SK-N-SH (cell line): ENCODE data around the genes EEF1B2, CMKLR2, KLF7 and CCNYL1.

DNA sequence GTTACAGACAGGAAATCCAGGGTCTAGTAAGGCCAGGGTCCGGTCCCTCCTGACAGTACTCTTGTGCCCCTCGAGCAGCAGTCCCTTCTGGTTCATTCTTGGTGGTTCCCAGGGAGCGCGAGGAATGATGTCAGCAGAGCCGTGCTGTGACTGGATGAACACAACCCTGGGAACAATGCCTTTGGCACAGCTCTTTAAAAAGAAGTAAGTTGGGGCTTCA lies 33.9 kb downstream of the PARD3B start:
- RRBS: no CpG with 5 or more reads among the region's 5 CpGs
CAGE:
- cytosol, long polyA plus RNA: no peak
- long polyA plus RNA: no peak
- nucleus, long polyA plus RNA: no peak

DNA sequence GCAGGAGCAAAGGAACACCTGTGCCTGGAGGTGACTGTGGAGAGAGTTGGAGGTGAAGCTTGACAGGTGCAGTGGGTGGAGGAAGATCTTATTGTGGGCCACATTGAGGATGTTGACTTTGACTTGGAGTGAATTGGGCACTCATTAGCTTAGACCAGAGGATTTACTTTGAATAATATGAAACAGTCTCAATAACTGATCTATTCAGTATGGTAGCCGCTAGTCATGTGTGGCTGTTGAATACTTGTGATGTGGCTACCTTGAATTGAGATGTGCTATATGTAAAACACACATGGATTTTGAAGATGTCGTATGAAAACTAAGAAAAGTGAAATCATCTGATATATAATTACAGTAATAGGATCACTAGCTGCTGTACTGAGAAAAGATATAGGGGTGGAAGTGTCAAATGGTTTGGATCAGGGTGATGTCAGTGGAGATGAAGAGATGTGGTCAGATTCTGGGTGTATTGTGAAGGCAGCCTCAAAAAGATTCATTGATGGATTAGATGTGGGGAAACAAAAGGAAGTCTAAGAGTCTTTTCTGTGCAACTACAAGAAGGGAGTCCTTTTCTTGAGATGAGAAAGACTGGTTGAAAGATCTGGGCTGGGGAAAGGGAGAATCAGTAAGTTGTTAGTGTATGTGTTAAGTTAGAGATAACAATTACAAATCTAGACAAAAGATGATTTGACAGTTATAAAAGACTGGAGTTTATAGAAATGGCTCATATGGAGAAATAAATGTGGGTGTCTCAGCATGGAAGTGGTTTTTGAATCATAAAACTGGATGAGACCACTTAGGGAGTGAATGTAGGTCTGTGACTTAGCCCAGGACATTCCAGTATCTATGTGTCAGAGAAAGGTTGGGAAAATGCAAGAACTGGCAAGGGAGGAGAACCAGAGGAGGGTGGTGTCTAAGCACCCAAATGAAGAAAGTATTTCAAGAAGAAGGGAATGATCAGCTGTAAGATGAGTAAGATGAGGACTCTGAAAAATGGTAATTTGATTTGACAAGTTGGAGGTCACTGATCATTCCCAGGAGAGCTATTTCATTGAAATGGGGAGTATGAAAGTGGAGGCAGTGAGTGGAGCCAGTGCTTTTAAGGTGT lies 347.3 kb downstream of the PARD3B start:
- RRBS: no CpG with 5 or more reads among the region's 2 CpGs
CAGE:
- cytosol, long polyA plus RNA: no peak
- long polyA plus RNA: no peak
- nucleus, long polyA plus RNA: no peak

DNA sequence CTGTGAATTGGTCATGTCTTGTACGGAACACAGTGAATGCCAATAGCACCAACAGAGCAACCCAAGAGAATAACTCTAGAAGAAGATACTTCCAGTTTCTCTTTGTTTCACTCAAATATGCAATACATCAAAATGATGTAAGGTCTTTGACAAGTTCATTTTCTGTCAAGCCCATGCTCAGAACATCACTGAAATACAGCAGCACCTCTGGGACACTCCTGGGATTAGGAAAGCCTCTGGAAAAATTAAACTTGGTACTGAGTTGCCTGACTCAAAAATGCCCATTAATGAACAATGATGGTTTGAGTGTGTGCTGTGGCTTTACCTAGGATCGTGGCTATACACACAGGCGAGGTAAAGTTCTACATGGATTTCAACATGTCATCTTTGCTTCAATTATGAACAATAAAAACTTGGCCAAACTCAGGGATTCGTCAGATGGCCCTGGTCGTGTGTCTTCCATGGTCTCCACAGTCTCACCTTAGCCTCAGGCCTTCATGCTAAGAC lies 114.0 kb upstream of the NRP2 start:
- RRBS: no CpG with 5 or more reads among the region's 5 CpGs
CAGE:
- cytosol, long polyA plus RNA: no peak
- long polyA plus RNA: no peak
- nucleus, long polyA plus RNA: no peak

- RRBS: no CpG with 5 or more reads among the region's 8 CpGs
CAGE:
- cytosol, long polyA plus RNA: no peak
- long polyA plus RNA: no peak
- nucleus, long polyA plus RNA: no peak
Measured at GRCh38 chr2:205582106-205582805, 100.0 kb upstream of the NRP2 start.

DNA sequence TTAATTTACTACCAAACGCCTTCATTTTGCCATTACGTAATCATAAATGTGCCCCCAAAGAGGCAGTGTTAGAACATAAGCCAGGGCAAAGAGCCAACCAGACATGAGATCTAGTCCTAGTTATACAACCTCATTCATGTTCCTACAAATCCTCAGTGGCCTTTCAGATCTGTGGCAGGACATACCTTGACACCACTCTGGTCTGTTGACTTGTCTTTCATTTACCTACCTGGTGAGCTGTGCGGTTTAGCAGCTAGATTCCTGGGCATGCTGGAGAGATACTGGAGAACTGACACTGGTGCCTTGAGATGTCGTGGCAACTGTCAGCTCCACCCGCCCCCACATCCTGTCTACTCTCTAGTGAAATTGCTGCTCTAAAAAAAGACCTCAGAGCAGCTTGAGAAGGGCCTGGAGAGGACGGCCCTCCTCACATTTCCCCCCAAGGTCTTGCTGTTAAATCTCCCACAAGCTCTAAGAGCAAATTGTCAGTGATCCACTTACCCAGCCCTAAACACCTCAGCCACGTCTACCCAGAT lies 21.5 kb upstream of the NRP2 start:
- RRBS: no CpG with 5 or more reads among the region's 7 CpGs
CAGE:
- cytosol, long polyA plus RNA: no peak
- long polyA plus RNA: no peak
- nucleus, long polyA plus RNA: no peak

DNA sequence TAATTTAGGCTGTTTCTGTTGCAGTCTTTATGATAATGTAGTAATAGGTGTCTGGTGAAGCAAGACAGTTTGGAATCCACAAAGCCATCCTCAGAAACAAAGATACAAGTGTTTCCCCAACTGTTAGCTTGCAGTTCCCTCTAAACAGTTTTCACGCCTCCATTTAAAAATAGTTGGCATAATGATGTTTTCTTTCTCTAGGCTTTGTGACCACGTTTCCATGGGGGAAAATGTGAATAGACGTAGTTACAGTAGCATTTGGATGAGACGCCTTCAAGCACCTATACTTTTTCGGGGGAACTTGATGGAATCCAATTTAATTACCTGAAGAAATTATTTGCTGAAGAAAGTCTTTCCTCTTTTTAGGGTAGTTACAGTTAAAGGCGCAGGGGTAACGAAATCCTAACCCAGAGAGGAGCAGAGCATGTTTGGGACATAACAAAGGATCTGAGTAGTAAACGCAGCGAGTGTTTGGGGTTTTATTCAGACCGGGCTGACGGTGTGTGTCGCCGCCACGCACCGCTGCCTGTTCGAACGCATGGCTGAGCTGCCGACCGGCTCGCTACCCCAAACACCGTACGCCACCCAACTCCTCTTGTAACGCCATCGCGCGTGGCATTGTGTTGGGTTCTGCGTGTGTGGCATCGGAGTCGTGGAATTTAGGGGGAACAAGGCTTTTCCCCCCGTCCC lies 735 bp upstream of the NRP2 start:
- RRBS: 28% methylated on average over 10 of the region's 30 CpGs
CAGE:
- cytosol, long polyA plus RNA: no peak
- long polyA plus RNA: no peak
- nucleus, long polyA plus RNA: no peak

- RRBS: 7% methylated on average over 7 of the region's 32 CpGs
CAGE:
- cytosol, long polyA plus RNA: no peak
- long polyA plus RNA: no peak
- nucleus, long polyA plus RNA: no peak
Measured at GRCh38 chr2:205686423-205687048, 4.2 kb downstream of the NRP2 start.

GRCh38 chr2:205834710-205835316 lies 152.5 kb downstream of the NRP2 start:
- RRBS: no CpG with 5 or more reads among the region's 3 CpGs
CAGE:
- cytosol, long polyA plus RNA: no peak
- long polyA plus RNA: no peak
- nucleus, long polyA plus RNA: no peak

DNA sequence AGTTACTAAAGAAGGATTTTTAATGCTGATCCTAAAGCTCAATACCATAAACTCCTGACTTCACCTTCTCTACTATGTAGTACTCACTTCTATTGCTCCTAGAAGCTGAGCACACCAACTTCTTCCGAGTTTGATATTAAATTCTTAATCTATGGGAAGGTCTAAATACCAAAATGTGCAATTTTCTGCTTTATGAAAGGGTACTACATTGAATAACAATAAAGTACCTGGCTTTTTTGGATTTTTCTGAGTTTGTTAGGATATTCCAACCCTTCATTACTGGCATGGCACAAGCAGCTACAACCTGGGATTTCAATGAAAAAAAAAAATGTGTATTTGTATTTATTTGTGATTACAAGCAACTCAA lies 10.5 kb downstream of the NDUFS1 start:
- RRBS: no CpG with 5 or more reads among the region's 1 CpG
CAGE:
- cytosol, long polyA plus RNA: no peak
- long polyA plus RNA: no peak
- nucleus, long polyA plus RNA: no peak

GRCh38 chr2:206159239-206160348 lies at the start of gene EEF1B2:
Gene EEF1B2 (plus strand): TSS chr2:206159895.
- RRBS: 2% methylated on average over 35 of the region's 89 CpGs
CAGE:
- cytosol, long polyA plus RNA: start-site peak on the minus strand at chr2:206159346-206159457, 1,188 and 1,629 reads in 2 replicates; start-site peak on the plus strand at chr2:206159587-206159657, 367 and 941 reads in 2 replicates
- long polyA plus RNA: start-site peak on the minus strand at chr2:206159346-206159449, 1,608 and 1,530 reads in 2 replicates; start-site peak on the plus strand at chr2:206159614-206159902, 654 and 402 reads in 2 replicates
- nucleus, long polyA plus RNA: start-site peak on the minus strand at chr2:206159345-206159447, 271 and 1,566 reads in 2 replicates; start-site peak on the plus strand at chr2:206159608-206159689, 220 and 313 reads in 2 replicates; start-site peak on the plus strand at chr2:206159836-206159910, 25 and 39 reads in 2 replicates

DNA sequence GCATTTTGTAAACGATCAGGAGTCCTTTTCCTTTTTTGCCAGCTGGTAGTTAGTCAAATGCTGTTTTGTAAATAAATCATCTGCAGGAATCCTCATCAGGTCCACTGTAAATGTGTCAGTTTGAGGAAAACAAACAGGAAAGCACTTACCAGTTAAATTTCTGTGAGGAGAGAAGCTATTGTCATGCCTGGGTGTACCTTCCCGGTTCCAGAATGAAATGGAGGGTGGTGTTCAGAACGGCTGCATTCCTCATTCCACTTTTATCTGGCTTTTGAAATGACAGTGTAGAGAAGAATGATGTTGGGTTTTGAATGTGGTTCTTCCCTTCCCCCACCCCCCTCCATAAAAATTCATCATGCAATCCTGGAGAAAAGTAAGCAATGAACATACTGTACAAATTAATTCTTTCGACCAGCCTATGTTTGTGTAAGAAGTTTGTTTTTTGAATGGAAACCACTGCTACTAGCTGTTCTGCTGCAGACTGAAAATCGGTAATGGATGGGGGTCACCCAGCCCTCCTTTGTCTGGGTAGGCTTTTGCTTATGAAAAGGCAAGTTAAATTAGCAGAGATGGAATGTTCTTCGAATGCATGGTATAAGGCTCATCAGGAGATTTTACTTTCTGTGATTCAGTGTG lies at the start of gene CMKLR2:
Gene CMKLR2, minus strand, starts transcription at position 214 of the 636 bp plus-strand sequence.
- RRBS: no CpG with 5 or more reads among the region's 6 CpGs
CAGE:
- cytosol, long polyA plus RNA: no peak
- long polyA plus RNA: no peak
- nucleus, long polyA plus RNA: no peak

DNA sequence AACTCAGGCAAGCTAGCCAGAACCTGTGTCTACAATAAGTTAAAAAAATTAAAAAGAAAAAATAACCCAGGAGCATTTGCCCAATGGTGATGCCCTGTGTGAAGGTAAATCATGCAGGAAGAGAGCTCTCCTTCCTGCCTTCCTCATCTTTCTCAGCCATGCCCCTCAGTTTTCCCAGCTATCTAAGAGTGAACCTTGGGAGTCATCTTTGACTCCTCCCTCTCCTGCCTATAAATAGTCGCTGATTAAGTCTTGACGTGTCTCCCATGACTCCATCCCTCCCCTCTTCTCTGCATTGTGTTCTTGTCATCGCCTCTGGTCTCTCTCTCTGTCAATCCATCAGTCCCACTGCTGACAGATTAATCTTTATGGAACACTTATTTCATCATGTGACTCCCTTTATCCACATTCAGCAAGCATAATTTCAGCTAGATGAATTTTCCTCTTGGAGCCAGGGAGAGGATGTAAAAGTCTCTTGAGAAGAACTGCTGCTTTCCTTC lies 9.3 kb downstream of the ADAM23 start:
- RRBS: no CpG with 5 or more reads among the region's 3 CpGs
CAGE:
- cytosol, long polyA plus RNA: no peak
- long polyA plus RNA: no peak
- nucleus, long polyA plus RNA: no peak

GRCh38 chr2:206699964-206700524 lies 18.2 kb downstream of the DYTN start:
- RRBS: no CpG with 5 or more reads among the region's 9 CpGs
CAGE:
- cytosol, long polyA plus RNA: no peak
- long polyA plus RNA: no peak
- nucleus, long polyA plus RNA: no peak

DNA sequence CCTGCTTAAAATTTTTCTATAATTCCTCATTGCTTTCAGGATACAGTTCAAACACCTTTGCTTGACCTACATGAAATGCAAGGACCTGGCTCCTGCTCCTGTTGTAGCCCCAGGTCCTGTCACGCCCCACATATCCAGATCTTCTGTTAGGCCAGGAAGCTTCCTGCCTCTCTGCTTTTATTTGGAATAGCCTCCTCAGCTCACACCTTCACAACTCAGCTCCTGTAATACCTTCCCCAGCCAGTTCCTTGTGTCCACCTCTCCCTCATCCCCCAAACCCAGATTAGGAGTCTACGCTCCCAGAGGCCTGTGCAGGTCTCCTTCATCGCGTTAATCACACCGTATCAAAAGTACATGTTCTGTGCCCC lies 485 bp downstream of the MDH1B start:
- RRBS: no CpG with 5 or more reads among the region's 5 CpGs
CAGE:
- cytosol, long polyA plus RNA: no peak
- long polyA plus RNA: no peak
- nucleus, long polyA plus RNA: no peak

DNA sequence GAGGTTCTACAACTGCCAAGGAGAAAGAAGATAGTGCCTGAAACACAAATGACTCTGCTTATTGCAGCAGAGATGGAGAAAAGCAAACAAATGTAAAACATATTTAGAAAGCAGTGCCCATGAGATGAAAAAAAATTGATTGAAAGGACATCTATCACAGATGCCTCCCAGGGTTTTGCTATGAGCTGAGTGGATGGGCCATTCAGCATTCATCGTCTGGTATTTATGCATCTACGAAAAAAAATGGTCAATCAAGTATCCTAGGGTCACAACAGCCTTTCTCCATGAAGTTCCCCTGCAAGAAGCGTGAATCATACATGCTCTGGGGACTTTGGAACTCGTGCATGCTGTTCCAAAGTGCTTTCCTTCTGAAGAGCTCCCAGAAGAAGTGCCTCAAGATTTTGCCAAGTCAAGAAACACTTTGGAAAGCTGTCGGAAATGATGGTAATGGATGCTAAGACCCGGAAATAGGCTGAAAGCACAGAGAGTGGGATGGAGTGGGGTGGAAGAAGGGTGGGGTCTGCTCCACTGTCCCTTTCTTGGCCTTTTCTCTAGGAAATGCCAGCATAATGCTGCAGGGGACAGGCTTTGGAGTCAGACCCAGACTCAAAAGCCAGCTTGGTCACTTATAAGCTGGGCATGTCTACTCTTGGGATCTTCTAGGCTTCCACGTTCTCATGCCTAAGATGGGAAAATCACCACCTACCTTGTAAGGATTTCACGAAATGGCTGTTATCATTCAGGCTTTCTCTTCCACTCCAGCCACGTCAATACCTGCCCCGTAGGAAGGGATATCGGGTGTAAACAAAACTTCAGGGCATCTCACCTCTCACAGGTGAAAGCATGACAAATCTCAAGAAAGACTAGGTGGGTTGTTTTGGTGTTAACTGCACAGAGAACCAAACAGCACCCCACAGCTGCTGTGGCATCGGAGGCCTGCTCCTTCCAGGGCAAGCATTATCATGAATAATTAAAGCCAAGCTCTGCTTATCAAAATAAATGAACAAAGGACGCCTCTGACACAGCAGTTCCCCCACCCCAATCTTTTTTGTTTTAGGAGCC lies 59.1 kb downstream of the KLF7 start:
- RRBS: no CpG with 5 or more reads among the region's 13 CpGs
CAGE:
- cytosol, long polyA plus RNA: no peak
- long polyA plus RNA: no peak
- nucleus, long polyA plus RNA: no peak

DNA sequence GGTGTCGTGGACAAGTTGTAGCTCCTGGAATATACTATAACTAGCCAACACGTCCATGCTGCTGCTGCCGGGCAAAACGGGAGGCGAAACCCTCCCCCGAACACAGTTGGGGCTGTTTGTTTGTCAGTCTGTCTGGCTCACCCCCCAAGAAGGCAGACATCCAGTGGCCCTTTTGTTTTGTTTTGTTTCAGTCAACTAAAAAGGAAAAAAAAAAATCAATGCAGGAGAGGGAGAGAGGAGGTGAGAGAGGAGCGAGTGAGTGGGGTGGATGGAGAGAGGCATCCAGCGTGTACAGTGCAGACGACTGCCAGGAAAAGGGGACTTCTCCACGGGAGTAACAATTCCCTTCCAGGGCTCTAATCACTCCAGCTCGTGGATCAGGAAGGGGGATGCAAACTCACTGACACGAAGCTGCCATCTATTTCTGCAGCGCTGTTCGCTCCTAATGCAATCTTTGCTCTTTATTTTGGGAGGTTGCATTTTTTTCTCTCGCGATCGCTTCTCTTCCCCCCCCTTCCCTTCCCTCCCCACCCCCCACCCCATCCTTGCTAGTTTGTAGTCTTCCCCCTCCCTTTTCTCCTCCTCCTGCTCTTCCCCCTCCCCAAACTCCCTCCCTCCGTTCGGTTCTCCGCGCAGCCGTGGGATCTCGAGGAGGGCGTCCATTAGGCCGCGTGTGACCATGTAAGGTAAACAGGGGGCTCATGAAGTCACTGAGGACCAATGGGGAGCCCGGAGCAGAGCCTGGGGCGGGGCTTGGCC lies at the start of gene KLF7:
Gene KLF7, minus strand, starts transcription at position 437 of the 759 bp plus-strand sequence.
- RRBS: 3% methylated on average over 2 of the region's 28 CpGs
CAGE:
- cytosol, long polyA plus RNA: no peak
- long polyA plus RNA: no peak
- nucleus, long polyA plus RNA: start-site peak on the minus strand centred at position 449 of the sequence, 60 bp wide, 53 and 106 reads in 2 replicates

GRCh38 chr2:207531092-207531378 lies 1.3 kb downstream of the CREB1 start:
- RRBS: no CpG with 5 or more reads among the region's 10 CpGs
CAGE:
- cytosol, long polyA plus RNA: no peak
- long polyA plus RNA: no peak
- nucleus, long polyA plus RNA: no peak

GRCh38 chr2:207711424-207712708 lies at the start of gene CCNYL1:
Gene CCNYL1 (plus strand): TSS chr2:207711640.
- RRBS: 1% methylated on average over 49 of the region's 108 CpGs
CAGE:
- cytosol, long polyA plus RNA: no peak
- long polyA plus RNA: no peak
- nucleus, long polyA plus RNA: no peak

DNA sequence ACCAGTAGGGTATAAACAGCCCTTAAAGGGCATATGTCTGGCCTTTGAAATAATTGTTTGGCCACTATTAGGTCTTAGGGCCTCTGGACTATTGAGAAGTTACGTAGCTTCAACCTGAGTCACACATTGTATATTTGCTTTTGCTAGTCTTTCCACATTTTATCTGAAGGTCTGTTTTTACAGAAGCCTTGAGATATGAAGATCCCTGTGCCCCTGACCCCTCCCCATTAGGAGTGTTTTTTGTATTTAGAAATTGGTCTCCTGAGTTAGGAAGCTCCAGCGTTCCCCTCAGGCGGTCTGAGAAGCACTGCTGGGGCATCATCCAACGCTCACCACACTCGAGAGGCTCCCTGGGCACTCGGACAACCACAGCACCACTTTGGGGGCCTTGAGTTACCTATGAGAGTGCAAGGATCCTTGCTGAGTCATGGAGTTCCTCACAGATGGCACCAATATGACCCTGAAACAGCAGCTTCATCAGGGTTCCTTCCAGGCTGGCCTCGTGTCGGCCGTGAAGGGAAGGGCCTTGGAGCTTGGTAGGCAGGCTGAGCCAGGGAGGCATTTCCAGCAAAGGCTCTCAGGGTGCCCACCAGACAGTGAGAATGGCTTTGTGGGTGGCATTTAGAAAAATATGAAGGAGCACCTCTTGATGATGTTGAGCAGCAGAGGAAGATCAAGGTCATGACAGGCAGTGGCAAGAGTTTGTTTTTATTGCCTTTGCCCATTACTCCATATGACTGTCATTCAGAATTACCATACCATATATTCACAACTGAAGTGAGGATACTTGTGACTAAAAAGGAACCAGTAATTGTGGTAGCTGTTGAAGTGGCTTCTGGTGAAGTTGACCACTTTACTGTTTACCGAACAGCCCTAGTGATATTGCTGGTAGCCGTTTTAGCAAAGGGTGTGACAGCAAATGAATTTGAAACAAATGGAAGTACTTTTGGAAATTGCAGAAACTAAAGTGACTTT lies 21.5 kb downstream of the FZD5 start:
- RRBS: no CpG with 5 or more reads among the region's 11 CpGs
CAGE:
- cytosol, long polyA plus RNA: no peak
- long polyA plus RNA: no peak
- nucleus, long polyA plus RNA: no peak

DNA sequence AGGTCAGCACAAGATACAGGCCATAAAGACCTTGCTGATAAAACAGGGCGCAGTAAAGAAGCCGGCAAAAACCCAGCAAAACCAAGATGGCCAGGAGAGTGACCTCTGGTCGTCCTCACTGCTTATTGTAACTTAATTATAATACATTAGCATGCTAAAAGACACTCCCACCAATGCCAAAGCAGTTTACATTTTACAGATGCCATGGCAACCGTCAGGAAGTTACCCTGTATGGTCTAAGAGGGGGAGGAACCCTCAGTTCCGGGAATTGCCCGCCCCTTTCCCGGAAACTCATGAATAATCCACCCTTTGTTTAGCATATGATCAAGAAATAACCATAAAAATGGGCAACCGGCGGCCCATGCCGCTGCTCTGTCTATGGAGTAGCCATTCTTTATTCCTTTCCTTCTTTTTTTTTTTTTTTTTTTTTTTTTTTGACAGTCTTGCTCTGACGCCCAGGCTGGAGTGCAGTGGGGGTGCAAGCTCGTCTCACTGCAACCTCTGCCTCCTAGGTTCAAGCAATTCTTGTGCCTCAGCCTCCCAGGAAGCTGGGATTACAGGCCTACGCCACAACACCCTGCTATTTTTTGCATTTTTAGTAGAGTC lies 2.8 kb upstream of the FZD5 start:
- RRBS: 96% methylated on average over 1 of the region's 13 CpGs
CAGE:
- cytosol, long polyA plus RNA: no peak
- long polyA plus RNA: no peak
- nucleus, long polyA plus RNA: no peak